Skin of body (tissue), 2 donors: ENCODE data around the genes FLACC1 and CD28.

DNA sequence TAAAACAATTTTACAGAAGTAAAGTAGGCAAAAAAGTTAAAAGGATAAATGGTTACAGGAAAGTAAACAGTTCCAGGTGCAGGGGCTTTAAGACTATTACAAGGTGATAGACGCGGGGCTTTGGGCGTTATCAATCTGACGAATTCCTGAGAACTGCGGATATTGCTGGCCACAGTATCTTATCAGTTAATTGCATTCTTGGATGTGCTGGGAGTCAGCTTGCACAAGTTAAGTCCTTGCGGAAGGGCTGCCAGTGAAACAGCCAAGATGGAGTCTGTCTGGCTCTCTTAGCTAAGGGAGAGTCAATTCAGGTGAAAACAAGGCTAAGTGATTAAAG, 10.2 kb downstream of the CFLAR start:
- RAMPAGE, long total RNA = no peak

DNA sequence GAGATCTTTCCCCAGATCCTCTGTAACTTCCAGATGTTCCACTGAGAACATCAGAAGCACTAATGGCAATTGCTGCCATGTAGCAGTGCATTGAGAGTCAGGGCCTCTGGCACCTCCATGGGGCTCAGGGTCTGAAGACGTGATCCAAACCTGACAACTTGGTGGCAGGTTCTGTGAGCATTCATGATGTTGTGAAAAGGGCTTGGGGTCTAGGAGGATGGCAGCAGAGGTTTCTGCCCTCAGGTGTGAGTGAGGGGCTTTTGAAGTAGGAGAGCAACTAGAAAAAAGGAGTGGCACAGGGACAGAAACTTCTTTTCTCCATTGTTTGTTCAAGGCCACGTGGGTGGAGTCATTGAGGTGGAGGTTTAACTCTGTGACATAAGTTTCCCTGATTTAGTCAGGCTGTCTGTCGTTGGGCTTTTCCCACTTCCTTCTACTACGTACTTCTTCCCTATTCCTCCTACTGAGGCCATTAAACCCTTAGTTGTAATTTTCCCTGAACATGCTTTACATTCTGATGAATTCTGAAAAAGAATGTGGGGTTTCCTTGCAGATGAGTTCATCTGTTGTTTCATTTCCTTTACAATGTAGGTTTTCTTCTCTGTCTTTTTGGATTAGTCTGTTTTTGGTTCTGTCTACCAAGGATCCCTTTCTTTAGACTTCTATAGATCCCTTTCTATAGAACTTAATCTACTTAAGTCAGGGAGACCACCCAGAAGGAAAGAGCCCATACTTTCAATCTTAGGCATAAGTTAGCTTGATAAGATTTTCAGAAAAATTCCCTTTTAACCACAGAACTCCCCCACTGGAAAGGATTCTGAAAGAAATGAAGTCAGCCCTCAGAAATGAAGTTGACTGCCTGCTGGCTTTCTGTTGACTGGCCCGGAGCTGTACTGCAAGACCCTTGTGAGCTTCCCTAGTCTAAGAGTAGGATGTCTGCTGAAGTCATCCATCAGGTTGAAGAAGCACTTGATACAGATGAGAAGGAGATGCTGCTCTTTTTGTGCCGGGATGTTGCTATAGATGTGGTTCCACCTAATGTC, 13.3 kb downstream of the CFLAR start:
- RAMPAGE, long total RNA = no peak

GRCh38 chr2:201140003-201140609, 24.1 kb downstream of the CFLAR start:
- RAMPAGE, long total RNA = no peak

DNA sequence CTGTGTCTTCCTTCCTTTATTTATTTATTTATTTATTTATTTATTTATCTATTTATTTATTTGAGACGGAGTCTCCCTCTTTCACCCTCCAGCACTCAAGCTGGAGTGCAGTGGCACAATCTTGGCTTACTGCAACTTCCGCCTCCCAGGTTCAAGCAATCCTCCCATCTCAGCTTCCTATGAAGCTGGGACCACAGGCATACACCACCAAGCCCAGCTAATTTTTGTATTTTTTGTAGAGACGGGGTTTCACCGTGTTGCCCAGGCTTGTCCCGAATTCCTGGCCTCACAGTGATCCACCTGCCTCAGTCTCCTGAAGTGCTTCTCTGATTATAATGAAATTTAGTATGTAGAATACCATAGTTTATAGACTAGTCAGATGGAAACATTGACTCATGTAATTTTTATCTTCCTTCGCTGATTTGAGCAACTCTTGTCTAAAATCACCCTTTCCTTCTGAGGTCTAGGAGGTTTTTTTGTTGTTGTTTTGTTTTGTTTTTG, 951 bp downstream of the CASP10 start:
- RAMPAGE, long total RNA = no peak

GRCh38 chr2:201185625-201186259, 2.8 kb downstream of the CASP10 start:
- RAMPAGE, long total RNA = no peak

- RAMPAGE, long total RNA = no peak
Measured at GRCh38 chr2:201257891-201258904, 2.1 kb upstream of the CASP8 start.

DNA sequence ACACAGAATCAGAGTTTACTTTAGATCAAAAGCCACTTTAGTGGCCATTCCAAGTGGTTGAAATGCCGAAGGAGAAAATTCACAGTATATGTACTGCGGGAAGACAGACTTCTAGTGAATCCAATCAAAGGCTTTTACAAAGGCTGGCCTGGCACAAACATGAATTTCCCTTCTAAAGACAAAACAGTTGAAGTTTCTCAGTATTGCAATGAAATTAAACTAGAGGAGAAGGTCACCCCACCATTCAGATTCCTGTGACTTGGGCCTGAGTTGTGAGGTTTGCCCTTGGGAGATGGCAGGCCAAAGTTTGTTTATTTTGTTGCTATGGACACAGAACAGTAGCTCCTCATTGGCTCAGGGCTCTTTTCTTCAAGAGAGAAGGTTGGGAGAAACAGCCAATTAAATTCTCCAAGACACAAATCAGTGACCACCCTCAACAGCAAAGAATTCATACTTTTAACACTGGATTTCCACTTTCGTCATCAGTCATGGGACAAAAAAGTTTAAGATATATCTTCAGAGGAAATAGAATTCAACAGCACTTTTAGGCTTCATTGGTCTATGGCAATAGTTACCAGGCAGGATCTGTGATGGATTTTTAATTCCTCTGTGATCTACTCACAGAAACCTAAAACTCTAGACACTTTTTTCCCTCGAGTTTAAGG, at the start of gene FLACC1:
FLACC1 (minus strand) TSS at position 273 of the 665 bp plus-strand sequence.
- RAMPAGE, long total RNA = no peak

- RAMPAGE, long total RNA = no peak
Measured at GRCh38 chr2:201757204-201757762, 23.4 kb downstream of the ALS2 start.

DNA sequence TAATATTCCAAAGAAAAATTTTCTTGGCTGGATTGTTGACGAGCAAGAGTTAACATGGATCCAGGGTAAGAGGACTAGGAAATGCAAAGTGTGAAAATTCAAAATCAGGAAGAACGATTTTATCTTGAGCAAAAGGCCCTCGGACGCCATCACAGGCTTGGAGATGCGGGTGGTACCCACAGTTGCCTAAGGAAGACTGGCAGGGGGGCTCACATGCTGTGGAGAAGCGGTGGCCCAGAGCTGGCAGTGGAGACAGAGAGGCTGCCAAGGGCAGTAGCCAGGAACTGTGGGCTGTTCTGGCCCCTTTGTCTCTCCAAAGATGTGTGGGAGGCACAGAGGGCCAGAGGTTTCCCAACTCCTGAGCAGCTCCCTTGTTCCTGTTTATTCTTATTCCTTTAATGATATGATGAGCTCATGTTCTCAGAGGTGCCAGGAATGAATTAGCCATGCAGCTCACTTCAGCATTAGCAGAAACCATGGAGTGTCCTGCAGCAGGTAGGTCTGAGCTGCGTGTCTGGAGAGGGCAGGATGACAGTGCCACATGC, 78.1 kb upstream of the FZD7 start:
- RAMPAGE, long total RNA = no peak

DNA sequence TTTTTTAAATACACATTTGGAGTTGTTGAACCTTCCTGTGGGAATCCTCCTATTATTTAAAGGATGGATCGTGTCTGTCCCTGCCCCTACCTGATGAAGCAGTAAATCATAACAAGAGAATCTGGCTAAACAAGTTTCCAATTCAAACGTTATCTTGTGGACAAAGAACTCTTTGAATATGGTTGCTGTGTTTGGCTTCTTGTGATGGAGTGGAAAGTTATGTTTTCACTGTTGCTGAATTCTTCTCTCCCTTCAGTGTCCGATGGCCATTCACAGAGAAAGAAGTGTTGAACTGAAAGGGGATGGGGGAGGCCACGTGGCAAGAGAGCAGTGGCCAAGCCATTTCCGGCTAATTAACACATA, 37.1 kb upstream of the FZD7 start:
- RAMPAGE, long total RNA = no peak

DNA sequence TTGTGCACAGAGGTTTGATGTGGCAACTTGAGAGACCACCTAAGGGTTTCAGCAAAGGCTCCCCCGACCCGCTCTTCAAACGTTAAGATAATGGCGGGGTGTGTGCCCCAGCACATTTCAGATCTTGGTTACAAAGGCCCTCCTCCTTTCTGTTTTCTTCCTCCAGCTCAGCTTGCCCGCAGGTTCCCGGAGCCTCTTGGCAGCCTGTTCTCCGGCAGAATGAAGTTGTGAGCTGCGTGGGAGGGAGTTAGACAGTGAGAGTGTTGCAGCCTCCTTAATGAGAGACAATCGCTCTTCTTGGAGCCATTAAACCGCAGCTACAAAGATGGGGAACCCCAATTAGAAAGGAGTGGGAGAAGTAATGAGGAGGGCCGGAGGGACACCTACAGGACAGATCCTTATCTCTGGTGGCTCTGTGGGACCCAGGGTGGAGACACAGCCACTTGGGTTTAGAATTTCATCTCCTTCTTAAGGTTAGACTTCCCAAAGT, 76.3 kb downstream of the KIAA2012 start:
- RAMPAGE, long total RNA = no peak

GRCh38 chr2:202292517-202293469, 27.2 kb downstream of the NOP58 start:
- RAMPAGE, long total RNA = no peak

DNA sequence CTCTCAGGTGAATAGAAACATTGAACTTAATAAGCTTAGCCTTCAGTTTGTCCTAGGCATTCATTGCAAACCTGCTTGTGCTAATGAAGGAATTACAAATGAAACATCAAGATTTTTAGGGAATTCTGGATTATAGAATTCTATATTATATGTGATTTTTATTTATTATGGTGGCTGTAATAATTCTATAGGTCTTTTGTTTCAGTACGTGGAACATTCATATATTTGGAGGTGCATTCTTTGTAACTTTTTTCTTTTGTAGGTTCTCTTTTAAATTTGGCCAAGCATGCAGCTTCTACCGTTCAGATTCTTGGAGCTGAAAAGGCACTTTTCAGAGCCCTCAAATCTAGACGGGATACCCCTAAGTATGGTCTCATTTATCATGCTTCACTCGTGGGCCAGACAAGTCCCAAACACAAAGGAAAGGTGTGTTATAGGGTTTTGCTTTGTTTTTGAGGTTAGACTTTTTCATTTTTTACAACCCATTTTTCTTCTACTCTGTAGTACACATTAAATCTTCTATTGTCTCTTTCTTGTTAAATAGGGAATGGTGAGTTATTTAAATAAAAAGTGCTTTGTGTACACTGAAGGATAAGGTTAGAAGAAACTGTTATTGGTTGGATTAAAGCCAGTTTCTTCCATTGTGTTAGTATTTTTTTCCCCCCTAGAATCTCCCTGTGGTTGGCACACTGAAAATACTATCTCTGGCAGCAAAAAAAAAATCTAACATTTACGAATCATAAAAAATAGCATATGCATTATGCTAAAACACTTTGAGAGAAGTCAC, 30.0 kb downstream of the NOP58 start:
- RAMPAGE, long total RNA = no peak

- RAMPAGE, long total RNA = no peak
Measured at GRCh38 chr2:202297105-202297540, 31.6 kb downstream of the NOP58 start.

DNA sequence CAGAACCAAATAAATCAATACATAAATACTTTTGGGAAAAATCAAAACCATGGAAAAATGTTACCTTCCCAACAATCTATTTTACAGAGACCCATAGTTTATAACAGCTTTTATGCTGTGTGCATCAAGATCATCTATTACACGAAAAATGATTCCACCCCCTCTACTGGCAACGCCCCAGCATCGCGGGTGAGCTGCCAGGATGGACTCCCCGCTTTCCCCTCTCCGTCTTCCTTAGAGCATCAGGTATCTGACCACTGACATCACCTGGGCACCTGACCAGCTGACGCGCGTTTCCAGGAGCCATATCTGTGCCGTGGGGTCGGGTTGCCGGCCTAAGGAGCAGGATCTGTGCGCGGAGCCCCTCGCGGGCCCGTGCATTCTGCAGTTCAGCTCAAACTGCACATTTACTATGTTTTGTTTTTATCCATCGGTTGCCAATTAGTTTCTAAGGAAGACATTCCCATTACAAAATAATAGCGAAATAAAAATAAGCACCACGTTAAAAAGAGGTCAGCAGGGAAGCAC, 839 bp downstream of the ICA1L start:
- RAMPAGE, long total RNA = no peak

DNA sequence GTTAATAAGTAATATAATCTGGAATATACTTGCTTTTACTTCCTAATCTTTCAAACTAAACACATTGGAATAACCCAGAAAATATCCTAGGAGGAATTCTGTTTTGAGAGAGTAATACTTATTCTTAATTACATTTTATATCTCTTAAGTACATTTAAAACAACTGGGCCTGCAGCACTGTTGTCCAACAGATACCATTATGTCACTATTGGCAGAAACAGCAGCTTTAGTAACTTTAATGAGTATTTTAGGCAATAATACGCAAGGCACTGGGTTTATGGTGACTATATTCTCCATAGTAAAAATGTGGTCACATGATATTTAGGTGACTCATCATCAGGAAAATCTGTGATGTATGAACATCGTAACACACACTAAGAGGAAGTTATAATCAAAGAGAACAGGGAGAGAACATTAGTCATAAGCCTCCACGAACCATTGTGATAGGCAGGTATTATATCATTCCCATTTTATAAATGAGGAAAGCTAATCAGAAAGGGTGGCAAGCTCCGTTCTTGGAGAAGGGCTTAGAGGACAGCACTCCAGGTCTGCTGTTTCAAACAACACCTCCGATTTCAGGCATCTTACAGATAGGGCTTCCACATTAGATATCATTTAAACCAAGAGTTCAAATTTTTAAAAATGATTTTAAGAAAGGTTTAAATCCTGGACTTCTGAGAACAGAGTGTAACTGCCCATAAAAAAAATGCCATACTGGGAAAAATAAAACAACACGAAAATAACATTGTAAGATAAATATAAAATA, 36.9 kb downstream of the RAPH1 start:
- RAMPAGE, long total RNA = no peak

GRCh38 chr2:203533711-203534508, 1.2 kb downstream of the RAPH1 start:
- RAMPAGE, long total RNA = no peak

- RAMPAGE, long total RNA = no peak
Measured at GRCh38 chr2:203656425-203657126, 49.9 kb upstream of the CD28 start.

GRCh38 chr2:203705143-203705712, 1.2 kb upstream of the CD28 start:
- RAMPAGE, long total RNA = no peak

- RAMPAGE, long total RNA = no peak
Measured at GRCh38 chr2:203706091-203706798, at the start of gene CD28. CD28 (plus strand) TSS chr2:203706639.